M059J (cell line): Measurements from ENCODE around the gene SPATA13.

GRCh38 chr13:22462096-22462664 is 718.6 kb upstream of the SGCG start:
- RAMPAGE, long total RNA, result no peak

- RAMPAGE, long total RNA, result no peak
Measured at GRCh38 chr13:23185039-23185503, 4.3 kb downstream of the SGCG start.

GRCh38 chr13:23578435-23579031 is 8.3 kb downstream of the TNFRSF19 start:
- RAMPAGE, long total RNA, result no peak

GRCh38 chr13:23701430-23702197 is 131.4 kb downstream of the TNFRSF19 start:
- RAMPAGE, long total RNA, result no peak

DNA sequence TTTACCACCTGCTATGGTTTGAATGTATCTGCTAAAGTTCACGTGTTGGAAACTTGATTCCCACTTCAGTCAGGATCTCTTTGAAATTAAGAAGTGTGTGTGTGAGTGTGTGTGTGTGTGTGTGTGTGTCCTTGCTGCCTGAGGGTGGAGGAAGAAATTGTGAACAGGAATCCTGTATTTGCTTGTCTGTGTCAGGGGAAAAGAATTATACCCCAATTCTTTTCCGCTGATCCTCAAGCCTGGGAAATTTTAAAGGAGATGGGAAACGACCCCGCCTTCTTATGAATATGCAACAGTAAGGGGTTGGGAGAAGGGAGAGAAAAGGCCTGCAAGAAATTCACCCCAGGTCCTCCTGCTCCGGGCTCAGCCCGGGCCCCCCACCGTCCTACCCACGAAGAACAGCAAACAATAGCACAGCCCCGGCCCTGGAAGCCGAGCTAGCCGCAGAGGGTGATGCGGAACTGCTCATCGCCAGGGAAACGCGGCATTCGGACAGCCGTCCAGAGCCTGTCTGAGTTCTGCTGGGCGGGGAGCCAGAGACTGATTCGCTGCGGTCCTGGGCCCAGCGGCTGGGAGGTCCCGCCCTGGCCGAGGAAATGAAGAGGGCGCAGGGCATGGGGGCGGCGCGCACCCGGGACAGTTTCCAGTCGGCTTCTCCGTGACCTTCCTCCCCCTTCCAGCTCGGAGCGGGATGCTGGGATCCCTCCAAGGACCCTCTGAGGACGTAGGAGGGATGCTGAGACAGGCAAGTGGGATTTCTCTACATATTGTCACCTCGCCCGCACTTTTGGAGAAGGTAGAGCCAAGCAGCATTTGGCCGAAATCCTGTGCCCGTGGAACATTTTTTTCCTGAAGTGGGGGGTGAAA is 90.2 kb upstream of the MIPEP start:
- RAMPAGE, long total RNA, result no peak

DNA sequence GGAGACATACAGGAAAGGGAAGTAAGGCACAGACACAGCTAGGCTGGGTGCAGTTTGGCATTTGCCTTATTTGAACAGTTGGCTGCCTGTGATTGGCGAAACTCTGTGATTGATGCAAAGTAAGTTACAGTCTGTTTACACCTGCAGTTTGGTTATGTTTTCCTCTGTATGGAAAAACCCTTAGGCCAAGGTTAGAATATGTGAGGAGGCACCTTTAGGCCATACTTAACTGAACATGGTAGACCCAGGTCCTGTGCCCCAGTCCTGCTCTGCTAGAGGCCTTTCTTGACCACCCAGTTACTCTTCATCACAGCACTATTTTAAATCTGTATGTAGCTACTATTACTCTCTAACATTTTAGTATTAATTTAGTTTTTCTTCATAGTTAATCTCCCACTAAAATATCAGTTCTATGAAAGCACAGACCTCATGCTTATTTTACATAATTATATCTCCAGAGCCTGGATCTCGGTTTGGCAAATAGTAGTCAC is 85.6 kb upstream of the SPATA13 start:
- RAMPAGE, long total RNA, result no peak

GRCh38 chr13:24087561-24088119 is 72.9 kb upstream of the SPATA13 start:
- RAMPAGE, long total RNA, result no peak

GRCh38 chr13:24160422-24161026 is at the start of gene SPATA13:
Gene SPATA13 (plus strand): TSS chr13:24160720.
- RAMPAGE, long total RNA, result no peak

DNA sequence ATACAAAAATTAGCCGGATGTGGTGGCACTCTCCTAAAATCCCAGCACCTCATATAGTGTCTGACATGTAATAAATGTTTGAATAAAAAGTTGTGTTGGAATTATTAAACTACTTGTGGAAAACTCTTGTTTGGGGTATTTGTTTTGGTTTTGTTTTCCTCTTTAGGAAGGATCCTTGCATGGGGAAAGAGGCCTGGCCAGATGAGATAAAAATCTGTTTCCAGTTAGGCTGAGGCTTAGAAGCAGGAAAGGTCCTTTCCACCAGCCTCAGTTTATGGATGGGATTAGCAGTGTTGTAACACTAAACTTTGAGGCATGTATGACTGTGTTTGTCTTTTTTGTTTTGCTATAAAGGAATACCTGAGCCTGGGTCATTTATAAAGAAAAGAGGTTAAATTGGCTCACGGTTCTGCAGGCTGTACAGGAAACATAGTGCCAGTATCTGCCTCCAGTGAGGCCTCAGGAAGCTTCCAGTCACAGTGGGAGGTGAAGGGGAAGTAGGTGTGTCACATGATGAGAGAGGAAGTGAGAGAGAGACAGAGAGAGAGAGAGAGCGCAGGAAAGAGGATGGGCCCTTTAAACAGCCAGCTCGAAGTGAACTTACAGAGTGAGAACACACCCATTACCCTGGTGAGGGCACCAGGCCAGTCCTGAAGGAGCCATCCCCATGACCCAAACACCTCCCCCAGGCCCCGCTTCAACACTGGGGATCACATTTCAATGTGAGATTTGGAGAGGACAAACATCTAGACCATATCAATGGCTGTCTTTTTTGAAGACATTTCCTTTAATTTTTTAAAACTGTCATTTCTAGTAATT is 21.6 kb downstream of the SPATA13 start:
- RAMPAGE, long total RNA, result no peak

DNA sequence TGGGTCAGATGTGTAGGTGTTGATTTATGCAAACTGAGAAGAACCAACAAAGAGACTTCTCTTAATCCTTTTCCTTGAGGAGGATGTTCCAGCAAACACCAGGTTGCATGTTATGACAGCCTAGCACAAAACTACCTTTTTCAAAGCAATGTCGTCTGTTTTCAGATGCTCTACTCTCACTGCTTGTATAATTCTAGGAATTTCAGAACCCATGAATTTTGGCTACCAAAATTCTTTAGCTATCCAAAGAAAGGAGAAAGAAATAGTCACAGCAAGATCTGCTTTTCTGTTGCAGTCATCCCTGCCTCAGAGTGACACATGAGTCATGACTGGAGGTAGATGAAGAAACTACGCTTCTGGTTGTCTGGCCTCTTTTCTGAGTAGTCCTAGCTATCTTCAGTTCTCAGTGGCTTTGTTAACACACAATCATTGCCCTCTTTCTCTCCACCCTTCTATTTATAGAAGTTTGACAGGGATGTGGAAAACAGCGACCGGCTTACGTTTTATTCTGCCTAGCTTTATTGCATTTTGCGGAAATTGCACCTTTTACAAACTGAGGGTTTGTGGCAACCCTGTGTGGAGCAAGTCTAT is 26.5 kb downstream of the SPATA13 start:
- RAMPAGE, long total RNA, result no peak

GRCh38 chr13:24224296-24224642 is 63.7 kb downstream of the SPATA13 start:
- RAMPAGE, long total RNA, result no peak

- RAMPAGE, long total RNA, result no peak
Measured at GRCh38 chr13:24439937-24440198, 72.7 kb downstream of the PARP4 start.

GRCh38 chr13:24925564-24926212 is 3.0 kb upstream of the CENPJ start:
- RAMPAGE, long total RNA, result no peak

DNA sequence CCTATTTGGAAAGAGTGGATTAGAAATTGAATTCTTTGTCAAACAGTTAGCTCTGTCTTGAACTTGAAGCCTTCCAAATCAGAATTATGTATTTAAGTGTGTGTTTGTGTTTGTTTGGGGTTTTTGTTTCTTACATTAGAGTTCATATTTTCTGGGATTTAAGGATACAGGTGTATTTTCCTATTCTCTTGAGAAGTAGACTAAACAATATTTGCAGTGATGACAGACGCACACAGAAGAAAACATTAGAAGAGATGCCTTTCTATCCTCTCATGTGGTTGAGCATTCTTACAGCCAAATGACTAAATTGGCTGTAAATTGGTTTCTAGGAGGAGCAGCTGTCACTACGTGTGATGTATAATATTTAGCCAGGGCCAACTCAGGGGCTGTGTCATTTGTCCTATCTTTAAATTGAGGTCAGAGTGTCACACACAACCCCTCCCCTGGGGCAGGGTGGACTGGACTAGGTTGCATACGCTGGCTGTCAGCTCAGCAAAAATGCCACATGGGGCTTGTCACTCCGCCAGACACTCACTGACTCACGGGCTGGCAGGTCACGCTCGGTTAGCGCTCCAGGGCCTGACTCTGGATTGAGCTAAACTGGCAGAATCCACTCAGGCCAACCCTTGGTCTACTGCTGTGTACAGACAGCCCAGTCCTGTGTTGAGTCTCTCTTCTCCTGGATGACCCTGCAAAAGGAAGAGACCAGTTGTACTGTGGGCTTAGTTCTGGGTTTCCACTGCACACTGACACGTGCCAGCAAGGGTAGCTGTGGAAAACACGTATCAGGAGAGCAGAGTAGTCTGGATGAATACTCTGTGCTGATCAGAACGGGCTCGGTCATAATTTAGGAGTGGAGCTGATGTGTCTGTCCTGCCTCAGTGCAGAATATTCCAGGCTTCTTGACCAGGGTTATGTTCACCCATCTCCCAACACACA is 29.3 kb downstream of the SHISA2 start:
- RAMPAGE, long total RNA, result no peak

DNA sequence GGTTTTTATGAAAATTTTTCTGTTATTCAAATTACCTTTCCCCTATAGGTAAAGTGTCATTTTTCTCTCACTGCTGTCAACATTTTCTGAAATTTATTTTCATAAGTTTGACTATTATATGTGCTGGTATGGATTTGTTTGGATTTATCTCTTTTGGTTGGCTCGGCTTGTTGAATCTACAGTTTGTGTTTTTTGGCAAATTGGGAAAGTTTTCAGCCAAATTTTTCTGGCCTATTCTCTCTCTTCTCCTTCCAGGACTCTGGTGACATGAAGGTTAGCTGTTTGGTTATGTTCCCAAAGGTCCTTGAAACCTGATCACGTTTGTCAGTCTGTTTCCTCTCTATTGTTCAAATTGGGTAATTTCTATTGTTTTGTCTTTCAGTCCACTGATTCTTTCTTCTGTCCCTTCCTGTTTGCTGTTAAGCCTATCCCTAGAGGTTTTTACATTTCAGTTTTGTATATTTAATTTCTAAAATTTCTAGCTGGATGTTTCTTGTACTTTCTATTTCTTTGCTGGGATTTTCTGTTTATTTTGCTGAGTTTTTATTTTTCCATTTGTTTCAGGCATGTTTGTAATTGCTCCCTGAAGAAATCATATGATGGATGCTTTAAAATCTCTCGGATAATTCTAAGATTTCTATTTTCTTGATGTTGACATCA is 81.5 kb upstream of the SHISA2 start:
- RAMPAGE, long total RNA, result no peak

GRCh38 chr13:26412161-26412764 is 145.2 kb upstream of the WASF3 start:
- RAMPAGE, long total RNA, result no peak

DNA sequence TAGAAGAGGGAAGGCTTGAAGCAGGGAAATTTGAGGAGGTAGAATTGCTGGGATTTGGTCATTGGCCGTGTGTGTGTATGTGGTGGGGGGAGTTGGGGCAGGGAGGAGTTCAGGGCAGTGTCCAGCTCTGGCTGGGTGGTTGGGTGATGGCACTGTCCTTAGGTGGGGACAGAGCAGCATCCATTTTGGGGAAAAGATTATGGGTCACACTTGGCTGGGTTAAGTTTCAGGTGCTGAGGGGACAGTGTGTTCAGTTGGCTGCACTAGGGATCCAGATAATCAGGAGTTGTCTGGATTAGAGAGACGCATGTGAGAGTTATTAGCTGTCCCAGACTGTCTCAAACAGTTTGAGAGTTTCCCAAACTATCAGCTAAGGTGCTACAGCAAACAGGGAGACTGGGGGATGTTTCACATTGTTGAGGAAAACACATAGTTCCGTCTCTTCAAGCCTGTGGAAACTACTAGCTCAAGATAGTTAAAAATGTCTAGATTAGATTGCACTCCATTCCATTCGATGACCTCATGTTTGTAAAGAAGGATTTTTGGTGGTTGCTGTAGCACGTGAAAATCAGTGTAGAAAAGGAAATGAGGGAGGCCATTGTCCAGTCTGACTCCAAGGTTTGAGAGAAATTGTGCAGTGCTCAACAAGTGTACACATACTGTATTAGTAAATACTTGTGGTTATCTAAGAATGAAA is 3.9 kb downstream of the WASF3 start:
- RAMPAGE, long total RNA, result no peak

- RAMPAGE, long total RNA, result no peak
Measured at GRCh38 chr13:26978466-26979106, 193.0 kb downstream of the USP12 start.

- RAMPAGE, long total RNA, result no peak
Measured at GRCh38 chr13:26998153-26998840, 173.3 kb downstream of the USP12 start.

DNA sequence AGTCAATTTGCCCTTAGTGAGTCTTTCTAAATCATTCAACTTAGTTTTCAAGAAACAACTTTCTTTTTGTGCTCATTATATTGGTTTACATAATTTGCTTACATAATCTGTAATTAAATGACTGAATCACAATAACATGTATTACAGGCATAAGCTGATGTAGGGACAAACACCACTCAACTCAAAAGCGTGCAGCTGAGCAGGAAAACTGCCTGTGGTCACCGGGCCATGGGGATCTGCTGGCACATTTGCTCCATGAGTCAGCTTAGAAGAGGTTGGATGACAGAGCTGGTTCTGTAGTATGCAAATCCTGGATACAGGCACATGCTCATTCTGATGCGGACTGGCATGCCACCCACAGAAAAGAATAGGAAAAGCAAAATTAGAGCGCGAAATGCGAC is 128.6 kb downstream of the USP12 start:
- RAMPAGE, long total RNA, result no peak